Placental epithelial cell (primary cell): ENCODE results near the genes CRYGA and ERBB4.

GRCh38 chr2:207743002-207744217 lies 26.3 kb downstream of the FZD5 start:
- CAGE, long polyA plus RNA, result no peak

GRCh38 chr2:207762915-207764105 lies 6.4 kb downstream of the FZD5 start:
- CAGE, long polyA plus RNA, result no peak

GRCh38 chr2:207768999-207769442 lies 685 bp downstream of the FZD5 start:
- CAGE, long polyA plus RNA, result no peak

DNA sequence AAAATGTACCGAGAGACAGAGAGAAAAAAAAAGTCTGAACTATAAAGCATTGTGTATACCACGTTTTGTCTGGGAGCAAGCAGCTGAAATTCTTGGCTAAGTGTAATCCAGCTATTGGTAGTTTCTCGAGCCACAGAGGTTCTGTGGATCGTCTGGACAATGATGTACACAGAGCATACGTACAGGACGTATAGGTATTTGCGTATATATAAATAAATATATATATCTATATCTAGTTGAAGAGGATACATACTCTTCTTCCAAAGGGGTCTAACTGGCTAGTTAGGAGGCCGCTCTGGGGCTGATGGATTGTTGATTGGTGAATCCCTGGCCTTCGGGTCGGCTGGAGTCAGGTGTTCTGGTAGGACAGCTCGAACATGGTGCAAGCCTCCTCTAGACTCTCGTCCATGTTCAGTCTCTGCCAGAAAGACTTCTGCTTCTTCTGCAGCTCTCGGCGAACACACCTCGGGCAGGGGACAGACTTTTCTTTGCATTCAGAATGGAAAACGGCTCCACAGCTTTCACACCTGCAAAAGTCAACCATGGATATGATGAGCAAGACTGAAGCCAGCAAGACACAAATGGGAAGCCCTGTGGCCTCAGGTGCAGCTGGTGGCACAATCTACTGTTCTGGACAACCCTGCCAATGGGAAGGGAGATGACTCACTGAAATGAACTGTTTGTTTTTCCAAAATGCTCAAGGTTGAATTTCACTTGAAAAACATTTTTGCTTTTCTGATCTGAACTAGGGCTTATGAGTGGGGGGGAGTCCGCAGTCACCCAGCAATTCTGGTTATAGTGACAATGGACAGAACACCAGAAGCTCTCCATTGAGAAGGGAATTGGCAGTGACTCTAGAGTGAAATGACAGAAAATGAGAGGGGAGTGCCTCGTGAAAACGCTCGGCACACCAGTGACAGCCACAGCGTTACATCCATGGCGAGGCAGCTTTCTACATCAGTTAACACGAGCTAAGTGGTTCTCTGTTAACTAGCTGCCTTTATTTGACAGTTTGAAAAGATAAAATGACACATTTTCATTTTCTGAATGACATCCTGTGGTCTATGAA lies 58.6 kb upstream of the FZD5 start:
- CAGE, long polyA plus RNA, result no peak

- CAGE, long polyA plus RNA, result no peak
These were observed 74.9 kb upstream of the FZD5 start for GRCh38 chr2:207844622-207844999.

DNA sequence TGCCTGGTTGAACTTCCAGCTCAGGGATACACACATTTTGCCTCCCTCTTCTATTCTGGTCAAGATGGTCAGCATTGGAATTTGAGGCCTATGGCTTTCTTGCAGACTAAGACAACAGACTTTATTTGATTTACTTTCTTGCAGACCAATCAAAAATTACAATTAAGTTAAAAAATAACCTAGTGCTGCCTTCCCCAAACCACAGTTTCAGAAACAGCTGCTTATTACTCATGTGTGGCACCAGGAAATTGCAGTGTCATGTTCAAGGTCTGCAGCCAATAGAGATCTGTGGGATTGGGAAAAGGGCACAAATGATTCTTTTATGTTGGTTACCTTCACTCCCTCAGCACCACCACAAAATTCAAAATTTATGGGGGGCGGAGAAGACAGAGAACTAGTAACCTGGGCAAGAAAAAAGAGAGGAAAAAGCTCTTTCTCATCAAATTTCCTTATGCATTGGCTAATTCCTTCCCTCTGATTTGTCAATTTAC lies 100.2 kb upstream of the FZD5 start:
- CAGE, long polyA plus RNA, result no peak

DNA sequence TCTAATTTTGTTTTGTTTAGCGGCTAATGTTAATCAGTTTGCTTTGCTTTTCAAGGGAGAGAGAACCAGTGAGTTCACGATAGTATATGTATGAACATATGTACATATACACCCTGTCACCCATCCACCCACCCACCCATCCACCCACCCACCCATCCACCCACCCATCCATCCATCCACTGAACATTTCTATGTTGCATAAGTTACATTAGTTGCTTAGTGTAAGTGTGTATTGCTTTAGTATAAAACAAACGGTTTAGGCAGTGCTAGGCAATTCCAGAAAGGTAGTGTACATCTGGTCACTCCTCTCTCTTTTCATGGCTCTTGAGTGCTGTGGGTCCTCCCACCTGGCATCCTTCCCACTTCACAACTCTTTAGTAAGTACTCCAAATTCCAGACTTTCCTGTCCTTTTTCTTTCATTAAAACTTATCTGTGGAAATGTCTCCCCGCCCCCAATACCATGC lies 122.6 kb downstream of the PLEKHM3 start:
- CAGE, long polyA plus RNA, result no peak

DNA sequence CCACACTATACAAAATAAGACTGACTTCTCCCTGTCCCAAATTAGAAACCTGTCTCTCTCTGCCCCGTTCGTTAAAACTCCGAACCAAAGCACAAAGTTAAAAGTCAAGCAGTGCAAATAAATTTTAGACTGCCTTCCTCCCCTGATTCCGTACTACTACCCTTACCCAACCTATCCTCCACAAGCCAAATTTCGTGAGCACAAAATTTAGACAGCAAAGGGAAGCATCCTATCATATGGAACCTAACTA lies 51.5 kb downstream of the PLEKHM3 start:
- CAGE, long polyA plus RNA, result no peak

DNA sequence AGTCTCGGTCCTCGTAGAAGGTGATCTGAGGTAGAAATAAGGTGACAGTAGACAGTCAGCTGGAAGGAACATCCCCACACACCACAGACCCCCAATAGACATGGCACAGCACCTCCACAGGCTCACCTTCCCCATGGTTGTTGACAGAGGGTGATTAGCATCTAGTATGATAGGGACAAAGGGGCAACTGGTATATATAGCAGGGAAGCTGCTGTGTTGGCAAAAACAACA lies at the start of gene CRYGA:
Gene CRYGA (minus strand): TSS at position 168 of the 231 bp plus-strand sequence.
- CAGE, long polyA plus RNA, result no peak

- CAGE, long polyA plus RNA, result no peak
These were observed 54.9 kb upstream of the MAP2 start for GRCh38 chr2:209368937-209369308.

DNA sequence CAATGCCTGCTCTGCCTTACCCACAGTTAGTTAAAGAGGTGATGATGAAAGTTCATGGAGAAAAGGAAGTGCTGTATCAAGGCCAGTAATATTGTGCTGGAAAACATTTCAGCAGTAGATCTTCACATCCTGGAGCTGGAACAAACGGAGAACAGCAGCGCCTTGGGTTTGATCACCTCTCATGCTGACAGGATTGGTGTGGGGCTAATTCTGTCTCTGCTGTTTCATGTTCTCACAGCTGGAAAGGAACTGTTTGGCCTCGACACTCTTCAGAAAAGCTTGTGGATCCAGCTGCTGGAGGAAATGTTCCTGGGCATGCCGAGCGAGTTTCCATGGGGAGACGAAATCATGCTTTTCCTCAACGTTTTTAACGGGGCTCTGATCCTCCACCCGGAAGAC lies 61.5 kb upstream of the RPE start:
- CAGE, long polyA plus RNA, result no peak

DNA sequence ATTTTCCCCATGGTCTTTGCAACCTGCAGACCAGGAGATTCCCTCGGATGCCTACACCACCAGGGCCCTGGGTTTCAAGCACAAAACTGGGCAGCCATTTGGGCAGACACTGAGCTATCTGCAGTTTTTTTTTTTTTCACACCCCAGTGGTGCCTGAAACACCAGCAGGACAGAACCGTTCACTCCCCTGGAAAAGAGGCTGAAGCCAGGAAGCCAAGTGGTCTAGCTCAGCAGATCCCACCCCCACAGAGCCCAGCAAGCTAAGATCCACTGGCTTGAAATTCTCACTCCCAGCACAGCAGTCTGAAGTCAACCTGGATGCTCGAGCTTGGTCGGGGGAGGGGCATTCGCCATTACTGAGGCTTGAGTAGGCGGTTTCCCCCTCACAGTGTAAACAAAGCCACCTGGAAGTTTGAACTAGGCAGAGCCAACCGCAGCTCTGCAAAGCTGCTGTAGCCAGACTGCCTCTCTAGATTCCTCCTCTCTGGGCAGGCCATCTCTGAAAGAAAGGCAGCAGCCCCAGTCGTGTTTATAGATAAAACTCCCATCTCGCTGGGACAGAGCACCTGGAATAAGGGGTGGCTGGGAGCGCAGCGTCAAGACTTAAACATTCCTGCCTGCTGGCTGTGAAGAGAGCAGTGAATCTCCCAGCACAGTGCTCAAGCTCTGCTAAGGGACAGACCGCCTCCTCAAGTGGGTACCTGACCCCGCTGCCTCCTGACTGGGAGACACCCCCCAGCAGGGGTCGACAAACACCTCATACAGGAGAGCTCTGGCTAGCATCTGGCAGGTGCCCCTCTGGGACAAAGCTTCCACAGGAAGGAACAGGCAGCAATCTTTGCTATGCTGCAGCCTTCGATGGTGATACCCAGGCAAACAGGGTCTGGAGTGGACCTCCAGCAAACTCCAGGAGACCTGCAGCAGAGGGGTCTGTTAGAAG lies 10.4 kb upstream of the KANSL1L start:
- CAGE, long polyA plus RNA, result no peak

GRCh38 chr2:210215035-210216034 lies 9.9 kb downstream of the ACADL start:
- CAGE, long polyA plus RNA, result no peak

- CAGE, long polyA plus RNA, result no peak
These were observed 16.4 kb upstream of the CPS1 start for GRCh38 chr2:210540062-210540408.

- CAGE, long polyA plus RNA, result no peak
These were observed 31.0 kb downstream of the CPS1 start for GRCh38 chr2:210586981-210588314.

DNA sequence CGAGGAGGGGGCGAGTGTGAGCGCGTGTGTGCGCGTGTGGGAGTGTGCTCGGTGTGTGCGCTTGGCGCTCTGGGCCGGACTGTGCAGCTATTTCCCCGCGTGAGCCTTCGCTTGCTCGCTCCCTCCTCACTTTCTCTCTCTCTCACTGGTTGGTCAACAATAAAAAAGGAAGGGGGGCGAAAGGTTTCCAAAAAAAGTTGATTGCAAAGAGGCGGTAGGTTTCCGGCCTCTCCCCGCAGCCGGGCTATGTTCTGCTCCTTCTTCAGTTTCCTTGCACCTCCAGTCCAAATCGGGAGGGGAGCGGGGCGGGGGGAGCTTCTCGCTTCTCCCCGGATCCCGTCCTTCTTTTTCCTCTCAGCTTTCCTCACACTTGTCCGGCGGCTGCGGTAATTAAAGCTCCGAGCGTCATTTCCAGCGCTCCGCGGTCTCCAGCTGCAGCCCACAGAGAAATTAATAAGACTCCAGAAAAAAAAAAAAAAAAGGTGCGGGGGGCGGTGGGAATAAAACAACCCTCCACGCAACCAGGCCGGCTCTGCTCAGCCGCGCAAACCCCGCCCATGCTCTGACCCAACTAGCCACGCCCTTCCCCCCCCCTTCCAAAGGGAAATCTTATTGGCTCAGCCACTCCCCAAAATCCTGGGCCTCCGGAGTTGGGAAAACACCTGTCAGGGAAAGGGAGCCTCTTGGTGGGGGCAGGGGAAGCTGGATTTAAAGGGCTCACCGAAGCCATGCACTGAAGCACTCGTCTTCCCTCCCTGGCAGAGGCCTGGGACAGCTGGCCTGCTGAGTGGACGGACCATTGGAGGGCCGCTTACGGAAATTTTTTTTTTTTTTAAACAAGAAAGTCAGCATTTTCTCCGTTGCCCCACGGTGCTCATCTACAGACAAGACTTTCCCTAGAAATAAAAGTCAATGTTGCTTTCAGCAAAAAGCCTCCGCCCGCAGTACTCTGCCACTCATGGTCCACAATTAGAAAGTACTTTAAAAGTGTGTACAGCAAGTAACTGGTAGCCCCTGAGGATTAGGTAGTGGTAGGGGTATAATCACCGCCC lies at the start of gene ERBB4:
Gene ERBB4 (minus strand): TSS at position 83 of the 1,052 bp plus-strand sequence.
- CAGE, long polyA plus RNA, result no peak

DNA sequence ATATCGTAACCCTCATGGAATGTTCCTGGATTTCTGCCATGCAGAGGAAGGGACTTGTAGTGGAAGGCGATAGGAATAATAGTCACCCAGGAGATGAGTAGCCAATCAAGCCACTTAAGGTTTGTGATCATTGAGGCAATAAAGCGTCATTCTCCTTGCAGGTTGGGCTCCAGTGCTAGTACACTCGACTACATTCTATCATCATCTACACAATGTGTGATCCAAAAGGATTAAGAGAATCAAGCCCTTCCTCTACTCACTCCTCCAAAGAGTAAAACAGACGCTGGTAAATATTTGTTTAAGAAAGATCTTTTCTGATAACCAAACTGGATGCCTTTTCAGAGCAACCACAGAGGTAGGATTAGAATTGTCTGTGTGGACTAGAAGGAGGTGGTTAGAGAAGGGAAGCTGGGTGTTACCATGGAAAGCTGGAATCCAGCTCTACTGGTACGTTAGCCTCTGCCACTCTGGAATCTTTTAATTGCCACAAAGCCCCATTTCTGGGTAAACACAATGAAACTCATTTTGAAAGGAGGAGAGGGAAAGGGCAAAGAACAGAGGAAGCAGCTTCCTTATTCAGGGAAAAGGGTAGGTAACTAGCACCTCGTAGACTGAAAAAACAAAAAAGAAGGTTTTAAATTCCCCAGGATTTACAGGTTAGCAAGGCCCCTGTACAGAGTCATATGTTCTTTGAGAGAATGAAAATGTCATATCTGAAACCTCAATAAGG lies 245.6 kb downstream of the IKZF2 start:
- CAGE, long polyA plus RNA, result no peak

GRCh38 chr2:212912633-212913190 lies 238.7 kb downstream of the IKZF2 start:
- CAGE, long polyA plus RNA, result no peak

GRCh38 chr2:213098448-213099074 lies 52.9 kb downstream of the IKZF2 start:
- CAGE, long polyA plus RNA, result no peak

- CAGE, long polyA plus RNA, result no peak
These were observed 32.3 kb downstream of the IKZF2 start for GRCh38 chr2:213119032-213119529.